A375 (cell line): Measurements from ENCODE around the gene FN3KRP.

DNA sequence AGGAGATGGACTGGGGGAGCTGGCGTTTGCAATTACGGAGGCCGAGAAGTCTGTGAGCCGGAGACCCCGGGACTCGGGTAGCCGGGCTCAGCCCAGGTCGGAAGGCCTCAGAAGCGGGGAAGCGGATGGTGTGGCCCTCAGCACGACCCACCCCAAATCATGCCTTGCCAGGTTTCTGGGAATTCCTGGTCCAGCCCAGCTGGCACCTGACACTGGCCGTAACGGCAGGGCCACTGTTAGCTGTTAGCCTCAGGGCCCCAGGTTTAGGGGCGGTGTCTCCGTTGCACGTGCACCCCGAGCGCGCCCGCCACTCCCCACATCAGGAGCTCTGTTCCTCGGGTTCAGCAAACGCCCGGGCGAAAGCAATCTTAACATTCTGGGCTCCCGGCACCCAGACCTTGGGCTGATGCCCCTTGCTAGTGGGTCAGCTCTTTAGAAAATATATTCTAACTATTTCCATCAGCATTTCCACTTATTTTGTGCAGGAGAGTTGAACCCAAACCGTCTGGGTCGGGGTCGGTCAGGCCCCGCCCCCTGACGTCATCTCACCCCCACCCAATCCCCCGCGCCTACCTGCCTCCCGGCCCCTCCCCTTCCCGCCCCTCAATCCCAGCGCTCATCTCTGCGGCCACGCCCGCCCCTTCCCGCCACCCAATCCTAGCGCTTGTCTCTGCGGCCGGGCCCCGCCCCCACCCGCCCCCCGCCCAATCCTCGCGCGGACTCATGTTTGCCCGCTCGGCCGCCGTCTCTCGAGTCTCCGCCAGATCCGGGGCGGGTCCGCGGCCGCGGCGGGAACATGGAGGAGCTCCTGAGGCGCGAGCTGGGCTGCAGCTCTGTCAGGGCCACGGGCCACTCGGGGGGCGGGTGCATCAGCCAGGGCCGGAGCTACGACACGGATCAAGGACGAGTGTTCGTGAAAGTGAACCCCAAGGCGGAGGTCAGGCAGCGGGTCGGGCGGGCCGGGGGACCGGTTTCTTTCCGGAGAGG lies at the start of gene FN3KRP:
FN3KRP (plus strand) TSS at position 747 of the 987 bp plus-strand sequence.
- RAMPAGE, long total RNA: no peak

- RAMPAGE, long total RNA: no peak
Observed at GRCh38 chr17:82782505-82783364, 30.9 kb downstream of the TBCD start.

DNA sequence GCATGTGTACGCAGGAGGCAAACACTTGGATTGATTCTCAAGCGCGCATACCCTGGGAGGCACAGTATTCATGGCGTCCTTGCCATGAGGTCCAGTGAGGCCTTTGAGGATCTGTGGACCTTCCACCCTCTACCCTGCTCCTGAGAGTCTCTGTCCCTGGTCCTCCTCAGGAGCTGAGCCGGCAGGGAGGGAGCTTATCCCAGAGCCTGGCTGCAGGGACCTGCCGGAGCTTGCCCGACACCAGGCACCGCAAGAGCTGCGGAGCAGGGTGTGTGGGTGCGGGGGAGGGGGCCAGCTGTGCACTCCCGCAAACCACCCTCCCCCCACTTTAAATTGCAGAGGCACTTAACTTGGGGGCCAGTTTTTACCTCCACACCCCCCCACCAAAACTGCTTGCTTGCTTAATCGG lies 563 bp upstream of the ZNF750 start:
- RAMPAGE, long total RNA: no peak

DNA sequence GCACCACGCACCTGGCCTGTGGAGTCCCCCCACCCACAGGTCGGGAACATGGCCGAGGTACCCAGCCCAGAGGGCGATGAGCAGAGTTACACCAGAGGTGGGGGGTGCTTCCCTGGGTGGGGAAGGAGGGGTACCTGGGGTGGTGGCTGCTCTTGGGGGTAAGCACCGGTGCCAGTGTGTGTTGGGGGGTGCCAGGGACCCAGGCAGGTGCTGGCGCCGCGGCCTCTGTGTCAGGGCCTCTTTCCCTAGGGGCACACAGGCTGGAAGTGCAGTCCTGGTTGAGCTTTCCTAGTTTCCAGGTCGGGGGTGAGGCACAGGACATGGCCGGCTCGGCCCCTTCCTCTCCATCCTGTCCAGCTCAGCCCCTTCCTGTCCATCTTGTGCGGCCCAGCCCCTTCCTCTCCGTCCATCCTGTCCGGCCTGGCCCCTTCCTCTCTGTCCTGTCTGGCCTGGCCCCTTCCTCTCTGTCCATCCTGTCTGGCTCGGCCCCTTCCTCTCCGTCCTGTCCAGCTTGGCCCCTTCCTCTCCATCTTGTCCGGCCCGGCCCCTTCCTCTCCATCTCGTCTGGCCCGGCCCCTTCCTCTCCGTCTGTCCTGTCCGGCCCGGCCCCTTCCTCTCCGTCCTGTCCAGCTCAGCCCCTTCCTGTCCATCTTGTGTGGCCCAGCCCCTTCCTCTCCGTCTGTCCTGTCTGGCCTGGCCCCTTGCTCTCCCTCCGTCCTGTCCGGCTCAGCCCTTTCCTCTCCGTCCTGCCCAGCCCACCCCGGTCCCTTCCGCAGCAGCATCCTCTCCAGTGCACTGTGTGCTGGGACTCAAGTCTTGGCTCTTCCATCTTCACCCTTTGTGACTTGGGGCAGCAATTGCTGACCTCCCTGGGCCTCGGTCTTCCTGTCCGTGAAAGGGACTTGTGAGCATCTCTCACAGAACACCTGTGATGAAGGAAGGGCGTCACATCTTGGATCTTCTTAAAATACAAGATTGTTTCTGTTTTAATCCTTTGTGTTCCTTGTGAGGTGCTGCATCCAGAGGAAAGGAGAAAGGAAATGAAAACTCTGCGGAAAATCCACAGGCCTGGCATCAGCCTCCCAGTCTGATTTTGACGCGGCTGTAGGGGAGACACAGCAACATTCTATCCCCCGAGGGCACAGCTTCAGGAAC lies 5.4 kb upstream of the ZNF750 start:
- RAMPAGE, long total RNA: no peak

- RAMPAGE, long total RNA: no peak
Observed at GRCh38 chr17:82885161-82885436, 45.3 kb upstream of the ZNF750 start.

- RAMPAGE, long total RNA: no peak
Observed at GRCh38 chr17:82893828-82894154, 54.0 kb upstream of the ZNF750 start.

DNA sequence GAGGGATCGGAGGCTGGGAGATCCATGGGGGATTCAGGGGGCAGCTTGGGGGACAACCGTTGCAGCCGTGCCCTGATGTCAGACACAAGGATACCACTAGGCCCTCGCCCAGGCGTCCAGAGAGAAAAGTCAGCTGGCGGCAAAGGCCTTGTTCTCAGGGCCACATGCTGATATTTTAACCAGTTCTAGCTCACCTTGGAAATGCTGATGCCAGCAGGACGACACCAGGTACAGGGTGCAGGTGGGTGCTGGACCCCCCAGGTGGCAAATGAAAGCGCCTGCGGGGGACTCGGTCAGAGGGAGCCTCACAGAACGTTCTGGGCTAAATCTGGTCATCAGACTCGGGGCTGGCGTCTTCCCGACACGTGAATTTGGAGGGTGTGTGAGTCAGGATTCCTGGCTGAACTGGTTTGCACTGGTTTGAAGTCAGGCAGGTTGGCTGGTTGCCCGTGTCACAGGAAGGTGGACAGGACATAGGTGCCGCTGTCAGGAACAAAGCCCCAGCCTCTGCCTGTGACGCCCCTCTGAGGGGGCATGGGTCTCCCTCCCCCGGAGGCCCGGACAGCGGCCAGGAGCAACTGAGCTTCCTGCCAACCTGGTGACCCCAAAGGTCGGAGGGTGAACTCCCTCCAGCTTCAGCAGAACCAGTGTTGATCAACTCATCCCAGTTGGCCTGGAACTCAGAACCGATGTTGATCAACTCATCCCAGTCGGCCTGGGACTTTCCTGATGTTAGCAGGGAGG lies 13.1 kb upstream of the B3GNTL1 start:
- RAMPAGE, long total RNA: no peak

DNA sequence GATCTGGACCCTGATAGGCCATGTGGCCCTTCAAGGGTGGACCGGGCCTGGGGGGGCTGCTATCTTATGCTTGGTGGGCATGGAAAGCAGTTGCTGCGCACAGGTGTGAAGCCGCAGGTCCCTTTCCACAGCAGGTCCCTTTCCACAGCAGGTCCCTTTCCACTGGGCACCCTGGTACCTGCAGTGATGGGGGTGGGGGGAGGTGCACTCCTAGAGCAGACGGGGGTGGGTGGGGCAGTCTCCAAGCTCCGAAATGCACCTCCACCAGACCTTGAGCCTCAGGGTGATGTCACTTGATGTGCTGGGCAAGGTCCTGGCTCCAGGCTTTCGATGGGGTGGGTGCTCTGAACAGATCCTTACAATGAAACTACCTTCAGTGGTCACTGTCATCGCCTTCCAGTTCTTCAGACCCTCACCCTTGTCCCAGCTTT lies 1.6 kb upstream of the METRNL start:
- RAMPAGE, long total RNA: no peak

DNA sequence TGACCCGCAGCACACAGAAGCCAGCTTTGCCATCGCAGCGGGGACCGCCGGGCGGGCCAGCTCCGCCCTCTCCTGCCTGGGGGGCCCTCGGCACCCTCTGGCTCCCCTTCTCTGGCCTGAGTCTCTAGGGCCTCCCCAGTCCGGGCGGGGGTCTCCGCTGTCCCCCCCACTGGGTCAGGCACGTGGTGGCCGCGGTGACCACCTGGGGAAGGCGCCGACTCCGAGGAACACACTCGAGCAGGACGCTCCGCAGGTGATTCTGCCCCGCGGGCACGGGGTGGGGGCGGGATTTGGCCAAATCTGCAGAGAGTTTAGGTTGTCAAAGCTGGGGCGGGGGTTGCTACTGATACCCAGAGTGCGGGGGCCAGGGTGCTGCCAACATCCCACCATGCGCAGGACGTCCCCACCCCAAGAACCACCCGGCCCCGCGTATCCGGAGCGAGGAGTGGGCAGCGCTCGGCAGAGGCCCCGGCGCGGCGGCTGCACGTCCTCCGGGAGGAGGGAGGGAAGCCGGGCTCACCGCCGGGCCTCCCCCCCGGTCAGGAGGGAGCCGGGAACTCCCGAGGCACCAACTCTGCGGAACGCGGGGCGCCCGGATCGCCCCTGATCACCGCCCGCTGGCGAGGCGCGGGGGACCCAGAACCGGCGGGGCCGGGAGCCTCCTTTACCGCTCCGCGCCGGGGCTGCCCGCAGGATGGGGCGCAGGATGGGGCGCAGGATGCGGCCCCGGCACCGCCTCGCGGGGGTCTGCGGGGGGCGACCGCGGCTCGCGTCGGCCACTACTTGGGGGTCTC lies 701 bp upstream of the METRNL start:
- RAMPAGE, long total RNA: no peak

GRCh38 chr17:83087710-83088219 lies 8.4 kb downstream of the METRNL start:
- RAMPAGE, long total RNA: no peak

- RAMPAGE, long total RNA: no peak
Observed at GRCh38 chr17:83088604-83089213, 9.3 kb downstream of the METRNL start.

DNA sequence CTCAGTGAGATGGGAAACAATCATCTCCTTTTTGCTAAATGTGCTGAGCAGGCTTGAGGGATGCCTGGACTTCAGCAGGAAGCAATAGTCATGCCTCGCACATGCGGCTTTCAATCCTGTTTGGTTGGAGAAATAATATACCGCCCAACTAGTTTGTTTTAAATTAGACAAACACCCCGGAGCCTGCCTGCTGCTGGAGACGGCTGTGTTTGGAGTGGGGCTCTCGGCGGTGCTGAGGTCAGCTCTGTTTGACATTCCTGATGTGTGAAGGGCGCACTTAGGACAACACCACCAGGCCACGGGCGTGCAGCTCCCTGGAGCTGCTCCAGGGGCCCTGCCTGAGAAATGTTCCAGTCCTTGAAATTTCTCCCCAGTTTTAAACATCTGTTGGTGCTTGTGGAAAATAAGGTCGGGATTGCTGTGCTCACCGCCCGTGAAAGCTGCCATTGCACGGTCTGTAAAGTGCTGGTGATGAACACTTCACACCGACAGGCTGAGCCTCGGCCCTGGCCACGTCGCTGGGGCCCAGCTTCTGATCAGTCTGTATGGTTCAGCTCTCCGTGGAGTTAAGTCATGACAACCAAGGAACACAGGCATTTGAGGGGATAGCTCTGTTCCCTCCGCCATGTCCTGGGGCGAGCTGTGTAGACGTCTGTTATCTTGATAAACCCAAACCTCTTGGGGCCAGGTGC lies 110.4 kb downstream of the METRNL start:
- RAMPAGE, long total RNA: no peak

DNA sequence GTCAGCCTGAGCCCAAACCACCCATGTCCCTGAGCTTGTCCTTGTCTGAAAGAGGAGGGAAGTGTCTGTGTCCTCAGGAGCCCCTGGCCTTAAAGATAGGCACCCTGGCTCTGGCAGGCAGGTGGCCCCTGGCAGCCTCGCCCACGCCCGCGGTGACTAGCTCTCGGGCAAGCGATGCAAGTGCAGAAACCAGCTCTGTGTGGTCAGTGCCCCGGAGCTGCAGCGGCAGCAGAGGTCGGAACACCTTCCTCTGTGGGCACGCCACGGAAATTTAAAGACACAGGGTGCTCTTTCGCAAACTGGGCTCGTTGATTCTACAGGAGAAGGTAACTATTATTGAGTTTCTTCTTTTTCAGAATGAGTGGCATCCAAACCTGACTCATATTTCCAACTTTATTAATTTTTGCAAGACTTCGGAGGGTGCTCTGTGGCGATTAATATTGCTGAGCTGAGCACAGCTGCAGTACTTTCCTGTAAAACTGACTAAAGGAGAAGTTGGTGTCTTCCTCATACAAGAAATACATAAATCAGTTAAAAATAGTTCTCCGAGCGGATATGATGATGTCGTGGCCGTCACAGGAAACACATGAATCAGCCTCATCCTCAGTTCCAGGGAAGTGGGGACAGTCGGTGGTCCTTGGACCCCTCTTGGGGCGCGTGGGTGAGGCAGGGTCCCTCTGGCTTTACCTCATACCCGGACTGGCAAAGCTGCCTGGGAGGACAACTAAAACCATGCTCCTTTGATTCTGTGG lies 120.2 kb downstream of the METRNL start:
- RAMPAGE, long total RNA: no peak